Right atrium auricular region (tissue), 2 donors: ENCODE measurements around the genes C2orf78, TET3, MTHFD2 and WBP1.

GRCh38 chr2:73746617-73747080 is 9.5 kb upstream of the TPRKB start:
- PRO-cap = no peak
- RAMPAGE, long total RNA, 2 experiments = no peak in any of the 2 experiments

- PRO-cap = no peak
- RAMPAGE, long total RNA, 2 experiments = no peak in any of the 2 experiments
These were observed at the start of gene C2orf78 for GRCh38 chr2:73783968-73784483. Gene C2orf78 (plus strand): TSS chr2:73784183.

GRCh38 chr2:73870075-73870600 is 22.7 kb upstream of the ACTG2 start:
- PRO-cap = no peak
- RAMPAGE, long total RNA, 2 experiments = no peak in any of the 2 experiments

GRCh38 chr2:73935368-73936357 is 9.0 kb downstream of the DGUOK start:
- PRO-cap = no peak
- RAMPAGE, long total RNA, 2 experiments = no peak in any of the 2 experiments

DNA sequence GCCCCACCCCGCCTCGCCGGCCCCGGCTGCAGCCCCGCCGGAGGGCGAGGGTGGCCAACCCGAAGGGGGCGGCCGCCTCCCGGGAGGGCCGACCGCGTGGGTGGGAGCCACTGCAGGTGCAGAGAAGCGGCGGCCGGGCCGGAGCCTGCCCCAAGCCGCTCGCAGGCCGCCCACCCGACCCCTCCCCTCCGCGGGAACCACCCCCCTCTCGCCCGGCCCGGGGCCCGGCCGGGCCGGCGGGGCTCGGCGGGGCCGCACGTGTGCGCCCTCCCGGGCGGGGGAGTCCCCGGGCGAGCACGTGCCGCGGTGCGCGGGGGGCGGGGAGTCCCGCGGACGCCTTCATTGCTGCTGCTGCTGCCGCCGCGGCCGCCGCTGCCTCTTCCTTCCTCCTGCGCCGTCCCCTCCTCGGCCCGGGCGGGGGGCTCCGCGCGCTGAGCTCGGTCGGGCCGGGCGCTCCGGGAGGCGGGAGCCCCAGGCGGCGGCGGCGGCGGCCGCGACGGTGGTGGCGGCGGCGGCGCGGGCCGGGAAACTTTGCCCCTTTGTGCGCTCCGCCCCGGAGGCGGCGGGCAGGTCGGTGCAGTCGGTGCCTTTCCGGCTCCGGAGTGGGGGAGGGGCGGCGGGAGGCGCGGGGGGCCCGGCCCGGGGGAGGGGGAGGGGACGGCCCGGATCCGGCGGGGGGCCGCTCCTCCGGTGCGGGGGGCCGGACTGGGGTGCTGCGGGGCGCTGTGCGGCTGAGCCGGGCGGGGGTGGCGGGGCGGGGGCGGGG is at the start of gene TET3:
Gene TET3, plus strand, starts transcription at position 323 of the 766 bp plus-strand sequence.
- PRO-cap = unidirectional peak, plus-strand start at position 474 of the sequence
- RAMPAGE, long total RNA, 2 experiments = no peak in any of the 2 experiments

GRCh38 chr2:73987326-73987999 is 2.8 kb downstream of the TET3 start:
- PRO-cap = no peak
- RAMPAGE, long total RNA, 2 experiments = no peak in any of the 2 experiments

- PRO-cap = no peak
- RAMPAGE, long total RNA, 2 experiments = no peak in any of the 2 experiments
These were observed 6.9 kb downstream of the TET3 start for GRCh38 chr2:73991528-73992119.

GRCh38 chr2:74025818-74026696 is 41.3 kb downstream of the TET3 start:
- PRO-cap = no peak
- RAMPAGE, long total RNA, 2 experiments = no peak in any of the 2 experiments

GRCh38 chr2:74106733-74107369 is 40.9 kb downstream of the BOLA3 start:
- PRO-cap = no peak
- RAMPAGE, long total RNA, 2 experiments = no peak in any of the 2 experiments

DNA sequence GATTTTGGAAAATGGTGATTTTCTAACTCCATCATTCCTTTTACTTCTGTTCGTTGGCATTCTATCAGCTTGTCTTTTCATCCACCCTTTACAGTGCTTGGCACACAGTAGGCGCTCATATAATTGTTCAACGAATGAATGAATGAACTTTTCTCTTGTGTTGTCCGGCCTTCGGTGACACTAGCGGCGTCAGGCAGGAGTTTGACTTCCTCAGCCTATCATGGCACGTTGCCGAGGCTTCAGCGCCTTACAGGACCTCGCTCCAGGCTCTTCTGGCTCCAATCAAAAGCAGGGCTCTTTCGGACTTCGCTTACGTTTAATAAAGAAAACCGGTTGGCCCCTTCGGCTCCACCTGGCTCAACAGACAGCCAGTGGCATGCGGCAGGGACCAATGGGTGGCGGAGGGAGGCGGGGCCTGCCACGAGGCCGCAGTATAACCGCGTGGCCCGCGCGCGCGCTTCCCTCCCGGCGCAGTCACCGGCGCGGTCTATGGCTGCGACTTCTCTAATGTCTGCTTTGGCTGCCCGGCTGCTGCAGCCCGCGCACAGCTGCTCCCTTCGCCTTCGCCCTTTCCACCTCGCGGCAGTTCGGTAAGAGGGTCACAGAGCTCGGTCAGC is at the start of gene MTHFD2:
Gene MTHFD2, plus strand, starts transcription at position 463 of the 617 bp plus-strand sequence.
- PRO-cap = bidirectional peak, plus-strand start at position 463 of the sequence, minus-strand start at position 274 of the sequence
- RAMPAGE, long total RNA, 2 experiments = start-site peak on the plus strand in 2 of 2 experiments, centred at positions 460 to 464 of the sequence, 200 to 473 reads per replicate

- PRO-cap = no peak
- RAMPAGE, long total RNA, 2 experiments = no peak in any of the 2 experiments
These were observed 8.5 kb downstream of the DCTN1 start for GRCh38 chr2:74371359-74372249.

GRCh38 chr2:74385234-74385865 is 5.2 kb upstream of the DCTN1 start:
- PRO-cap = no peak
- RAMPAGE, long total RNA, 2 experiments = no peak in any of the 2 experiments

DNA sequence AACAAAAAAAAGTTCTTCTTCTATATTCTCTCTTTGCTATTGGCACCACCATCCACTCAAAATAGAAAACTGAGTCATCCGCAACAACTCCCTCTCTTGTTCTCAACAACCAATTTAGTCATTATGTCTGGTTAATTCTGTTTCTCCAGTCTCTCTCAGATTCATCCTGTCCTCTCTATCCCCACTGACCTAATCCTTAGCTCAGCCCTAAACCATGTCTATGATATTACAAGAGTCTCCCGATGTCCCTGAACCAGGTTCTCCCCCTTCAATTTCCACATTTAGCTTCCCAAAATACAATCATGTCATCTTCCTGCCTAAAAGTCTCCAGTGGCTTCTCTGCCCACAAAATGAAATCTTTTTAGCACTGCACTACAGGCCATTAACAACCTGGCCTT is 7.4 kb upstream of the DCTN1 start:
- PRO-cap = unidirectional peak, plus-strand start at position 158 of the sequence
- RAMPAGE, long total RNA, 2 experiments = no peak in any of the 2 experiments

- PRO-cap = unidirectional peak, minus-strand start at chr2:74457928; bidirectional peak, plus-strand start at chr2:74458440, minus-strand start at chr2:74458094
- RAMPAGE, long total RNA, 2 experiments = start-site peak on the plus strand in 1 of 2 experiments, at chr2:74458458-74458479 at its widest, 183 reads per replicate
These were observed at the start of gene WBP1 for GRCh38 chr2:74457844-74458647. Gene WBP1 (plus strand): TSS chr2:74458438.

- PRO-cap = no peak
- RAMPAGE, long total RNA, 2 experiments = no peak in any of the 2 experiments
These were observed 1.8 kb downstream of the HK2 start for GRCh38 chr2:74835857-74836056.

- PRO-cap = no peak
- RAMPAGE, long total RNA, 2 experiments = no peak in any of the 2 experiments
These were observed 4.1 kb downstream of the HK2 start for GRCh38 chr2:74838003-74838506.

- PRO-cap = no peak
- RAMPAGE, long total RNA, 2 experiments = no peak in any of the 2 experiments
These were observed 907 bp downstream of the POLE4 start for GRCh38 chr2:74959349-74959751.

- PRO-cap = no peak
- RAMPAGE, long total RNA, 2 experiments = no peak in any of the 2 experiments
These were observed 42.1 kb downstream of the EVA1A start for GRCh38 chr2:75518616-75519076.

- PRO-cap = no peak
- RAMPAGE, long total RNA, 2 experiments = no peak in any of the 2 experiments
These were observed 774.1 kb downstream of the LRRTM4 start for GRCh38 chr2:76748059-76748570.

GRCh38 chr2:78779484-78780108 is 245.9 kb upstream of the REG3G start:
- PRO-cap = no peak
- RAMPAGE, long total RNA, 2 experiments = no peak in any of the 2 experiments